Daoy (cell line): ENCODE results near the genes FBXL20, CDK12 and NEUROD2.

GRCh38 chr17:38796493-38796840 is 2.9 kb downstream of the PIP4K2B start:
- RAMPAGE, long total RNA: no peak

- RAMPAGE, long total RNA: no peak
These were observed 3.0 kb downstream of the LASP1 start for GRCh38 chr17:38872636-38873529.

GRCh38 chr17:38884918-38885505 is 15.2 kb downstream of the LASP1 start:
- RAMPAGE, long total RNA: no peak

GRCh38 chr17:38919569-38920557 is 47.3 kb downstream of the FBXO47 start:
- RAMPAGE, long total RNA: no peak

GRCh38 chr17:39046939-39047393 is 79.8 kb upstream of the FBXO47 start:
- RAMPAGE, long total RNA: no peak

- RAMPAGE, long total RNA: no peak
These were observed 90.5 kb upstream of the FBXO47 start for GRCh38 chr17:39057697-39058145.

DNA sequence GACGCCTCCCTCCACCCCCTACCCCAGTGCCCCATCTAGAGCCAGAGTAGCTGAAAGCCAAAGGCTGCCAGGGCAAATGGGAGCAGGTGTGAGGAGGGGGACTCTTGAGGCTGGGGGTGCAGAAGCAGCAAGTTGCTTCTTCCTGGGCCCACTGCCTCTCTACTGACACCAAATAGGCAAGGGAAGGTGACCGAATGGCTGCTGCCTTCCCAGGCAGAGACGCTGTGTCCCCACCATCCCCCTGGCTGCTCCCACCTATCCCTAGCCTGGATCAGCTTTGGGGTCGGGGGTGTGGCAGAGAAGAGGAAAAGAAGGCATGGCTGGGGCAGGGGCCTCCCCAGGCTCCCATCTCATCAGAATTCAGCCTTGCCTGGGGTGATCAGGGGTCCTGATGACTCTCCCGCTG is 775 bp downstream of the PLXDC1 start:
- RAMPAGE, long total RNA: no peak

GRCh38 chr17:39204425-39204859 is 4.4 kb downstream of the RPL19 start:
- RAMPAGE, long total RNA: no peak

DNA sequence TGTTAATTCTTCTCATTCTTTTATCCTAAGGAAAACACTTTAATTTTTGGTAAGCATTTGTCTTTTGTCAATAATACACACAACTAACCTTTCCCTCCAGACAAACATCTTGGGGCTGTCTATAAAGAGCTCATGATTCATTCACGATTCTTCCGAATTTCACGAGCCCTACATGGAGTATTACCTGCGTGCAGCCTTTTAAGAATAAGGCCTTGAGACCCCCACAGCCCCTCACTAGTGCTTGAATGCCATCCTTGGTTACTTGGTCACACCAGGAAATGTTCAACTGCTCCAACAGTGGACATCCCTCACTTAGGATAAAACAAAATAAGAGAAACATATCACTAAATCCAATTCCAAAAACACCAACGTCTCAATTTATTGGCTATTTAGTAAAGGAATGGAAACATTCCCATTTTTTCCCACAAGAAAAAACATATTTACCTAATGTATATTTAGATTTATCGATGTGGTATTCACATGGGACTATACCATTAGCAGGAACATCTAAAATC is 56.9 kb upstream of the STAC2 start:
- RAMPAGE, long total RNA: no peak

GRCh38 chr17:39401521-39401707 is at the start of gene FBXL20:
FBXL20 (minus strand) TSS chr17:39401626.
- RAMPAGE, long total RNA: no peak

DNA sequence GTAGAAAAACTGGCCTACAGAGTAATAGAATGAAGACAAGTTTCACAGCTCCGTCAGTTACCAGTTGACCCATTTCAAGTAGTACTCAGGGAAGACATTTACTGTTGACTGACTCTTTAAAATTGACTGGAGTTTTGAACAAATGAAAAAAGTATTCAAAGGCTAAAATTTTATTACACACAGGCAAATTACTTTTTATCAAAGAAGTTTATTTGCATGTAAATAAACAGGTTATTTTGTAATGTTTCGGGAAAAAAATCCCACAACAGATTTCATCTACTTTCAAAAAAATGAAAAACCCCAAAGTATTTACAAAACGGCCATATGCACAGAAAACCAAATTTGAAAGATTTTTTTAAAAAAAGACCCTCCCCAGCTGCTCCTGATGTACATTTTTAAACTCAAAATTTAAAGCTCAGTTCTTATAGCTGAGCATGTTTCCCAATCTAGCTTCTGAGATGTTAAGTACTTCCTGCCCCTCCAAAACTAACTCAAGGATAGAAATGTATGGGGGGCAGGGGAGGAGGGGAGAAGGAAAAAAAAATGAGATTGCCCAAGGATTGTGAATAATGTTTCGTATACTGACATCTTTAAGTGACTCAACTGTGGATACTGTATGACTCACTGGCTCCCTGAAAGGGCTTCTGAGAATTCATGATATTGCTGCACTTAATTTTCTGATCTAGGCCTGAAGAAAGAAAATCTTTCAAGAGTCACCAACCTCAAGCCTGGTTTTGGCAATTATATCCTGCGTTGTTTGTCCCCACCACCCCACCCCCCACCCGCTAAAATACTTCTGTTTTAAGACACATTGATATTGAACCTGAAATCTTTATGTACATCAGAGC is 2.9 kb upstream of the FBXL20 start:
- RAMPAGE, long total RNA: no peak

DNA sequence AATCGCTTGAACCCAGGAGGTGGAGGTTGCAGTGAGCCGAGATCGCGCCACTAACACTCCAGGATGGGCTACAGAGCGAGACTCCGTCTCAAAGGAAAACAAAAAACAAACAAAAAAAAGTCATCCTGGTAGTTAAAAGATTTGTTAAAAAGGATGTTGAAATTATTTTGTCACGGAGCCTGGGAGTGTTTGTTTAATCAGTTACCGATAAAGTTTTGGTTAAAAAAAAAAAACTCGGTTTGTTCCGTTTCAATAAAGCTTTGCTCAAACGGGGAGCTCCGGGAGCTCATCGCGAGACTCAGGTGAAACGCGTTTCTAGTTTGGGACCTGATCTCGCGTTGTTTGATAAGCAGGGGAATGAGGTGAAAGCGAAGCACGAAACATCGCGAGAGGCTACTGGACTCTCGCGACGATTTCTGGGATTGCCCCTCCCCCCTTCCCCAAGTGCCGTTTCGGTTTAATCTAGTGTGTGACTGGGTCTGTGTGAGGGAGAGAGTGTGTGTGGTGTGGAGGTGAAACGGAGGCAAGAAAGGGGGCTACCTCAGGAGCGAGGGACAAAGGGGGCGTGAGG is at the start of gene CDK12:
Gene CDK12 (plus strand): TSS at position 443 of the 571 bp plus-strand sequence.
- RAMPAGE, long total RNA: no peak

DNA sequence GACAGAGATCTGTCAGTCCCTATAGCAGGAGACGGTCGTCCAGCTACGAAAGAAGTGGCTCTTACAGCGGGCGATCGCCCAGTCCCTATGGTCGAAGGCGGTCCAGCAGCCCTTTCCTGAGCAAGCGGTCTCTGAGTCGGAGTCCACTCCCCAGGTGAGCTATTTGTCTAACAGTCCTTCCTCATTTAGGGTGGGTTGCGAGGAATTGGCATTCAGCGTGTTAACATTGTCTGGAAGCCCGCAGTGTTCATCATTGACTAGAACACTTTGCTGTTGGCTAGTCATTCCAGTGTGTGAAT is 1.6 kb downstream of the CDK12 start:
- RAMPAGE, long total RNA: no peak

GRCh38 chr17:39470862-39471910 is 9.9 kb downstream of the CDK12 start:
- RAMPAGE, long total RNA: no peak

DNA sequence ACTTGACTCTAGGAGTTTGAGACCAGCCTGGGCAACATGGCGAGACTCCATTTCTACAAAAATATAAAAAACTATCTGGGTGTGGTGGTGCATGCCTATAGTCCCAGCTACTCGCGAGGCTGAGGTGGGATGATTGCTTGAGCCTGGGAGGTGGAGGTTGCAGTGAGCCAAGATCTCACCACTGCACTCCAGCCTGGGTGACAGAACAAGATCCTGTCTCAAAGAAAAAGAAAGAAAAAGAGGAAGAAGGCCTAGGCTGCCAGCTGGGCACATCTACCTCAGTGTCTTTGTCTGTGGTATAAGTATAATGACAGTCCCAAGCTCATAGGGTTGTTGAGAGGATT is 13.8 kb downstream of the NEUROD2 start:
- RAMPAGE, long total RNA: no peak

DNA sequence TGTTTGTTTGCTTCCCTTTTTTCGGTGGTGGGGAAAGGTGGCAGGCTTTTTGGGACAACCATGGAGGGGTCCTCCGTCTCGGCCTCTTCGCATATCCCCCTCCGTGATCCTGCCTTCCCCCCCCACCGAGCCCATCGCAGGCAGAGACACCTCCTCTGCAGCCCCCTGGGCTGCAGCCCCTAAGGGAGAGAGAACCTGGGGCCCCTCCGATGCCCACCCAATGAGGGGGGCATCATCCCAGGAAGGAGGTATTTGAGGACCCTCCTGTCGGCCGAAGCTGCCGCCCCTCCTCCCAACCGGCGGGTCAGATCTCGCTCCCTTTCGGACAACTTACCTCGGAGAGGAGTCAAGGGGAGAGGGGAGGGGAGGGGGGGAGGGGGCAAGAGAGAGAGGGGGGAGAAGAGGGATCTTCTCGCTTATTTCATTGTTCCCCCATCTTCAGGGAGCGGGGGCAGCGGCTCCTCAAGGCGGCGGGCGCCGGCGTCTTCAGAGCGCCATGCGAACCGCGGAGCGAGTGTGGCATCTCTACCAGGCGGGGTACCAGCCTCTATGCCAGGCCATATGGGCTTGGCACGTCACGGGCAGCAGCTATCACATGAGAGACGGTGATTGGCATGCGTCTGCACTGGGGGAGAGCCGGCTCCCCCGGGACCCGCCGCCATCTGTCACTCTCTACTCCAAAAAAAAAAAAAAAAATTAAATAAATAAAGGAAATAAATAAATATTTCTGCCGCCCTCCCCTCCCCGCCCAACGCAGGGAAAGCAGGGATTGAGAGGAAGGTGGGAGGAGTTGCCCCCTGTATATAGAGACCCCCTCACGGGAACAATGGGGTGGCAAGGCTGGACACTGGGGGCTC is at the start of gene NEUROD2:
Gene NEUROD2 (minus strand): TSS at position 527 of the 857 bp plus-strand sequence.
- RAMPAGE, long total RNA: no peak

GRCh38 chr17:39622352-39622743 is 4.4 kb upstream of the PPP1R1B start:
- RAMPAGE, long total RNA: no peak

- RAMPAGE, long total RNA: no peak
These were observed 3.8 kb upstream of the STARD3 start for GRCh38 chr17:39633078-39633525.

- RAMPAGE, long total RNA: no peak
These were observed 2.7 kb downstream of the STARD3 start for GRCh38 chr17:39639603-39640124.

DNA sequence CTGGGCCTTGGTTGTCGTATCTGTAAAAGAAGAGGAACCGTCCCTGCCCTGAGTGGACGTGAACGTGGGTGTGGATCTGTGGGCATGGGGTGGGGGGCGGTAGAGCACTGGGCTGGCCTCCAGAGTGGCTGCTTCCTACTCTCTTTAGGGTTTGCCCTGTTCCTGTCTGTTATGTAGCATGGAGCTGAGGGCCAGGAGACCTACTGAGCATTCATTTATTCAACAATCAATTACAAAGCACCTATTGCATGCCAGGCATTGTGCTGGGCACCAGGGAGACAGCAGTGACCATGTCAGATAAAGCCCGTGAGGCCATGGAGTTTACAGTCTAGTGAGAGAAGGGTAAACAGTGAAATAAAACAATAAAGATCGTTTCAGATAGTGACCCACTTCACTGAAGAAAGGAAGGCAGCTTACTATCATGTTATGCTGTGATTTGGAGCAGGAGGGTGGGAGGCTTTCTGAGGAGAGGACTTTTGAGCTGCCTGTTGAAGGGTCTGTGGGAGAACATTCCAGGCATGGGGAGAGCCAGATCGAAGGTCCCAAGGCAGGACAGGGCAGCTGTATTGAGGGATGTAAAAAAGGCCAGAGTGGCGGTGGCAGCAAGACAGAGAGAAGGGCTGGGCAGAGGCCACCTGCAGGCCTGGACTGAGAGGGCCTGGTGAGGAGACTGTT is 12.9 kb upstream of the TCAP start:
- RAMPAGE, long total RNA: no peak